Measurements from ENCODE around the gene SLC10A6.

DNA sequence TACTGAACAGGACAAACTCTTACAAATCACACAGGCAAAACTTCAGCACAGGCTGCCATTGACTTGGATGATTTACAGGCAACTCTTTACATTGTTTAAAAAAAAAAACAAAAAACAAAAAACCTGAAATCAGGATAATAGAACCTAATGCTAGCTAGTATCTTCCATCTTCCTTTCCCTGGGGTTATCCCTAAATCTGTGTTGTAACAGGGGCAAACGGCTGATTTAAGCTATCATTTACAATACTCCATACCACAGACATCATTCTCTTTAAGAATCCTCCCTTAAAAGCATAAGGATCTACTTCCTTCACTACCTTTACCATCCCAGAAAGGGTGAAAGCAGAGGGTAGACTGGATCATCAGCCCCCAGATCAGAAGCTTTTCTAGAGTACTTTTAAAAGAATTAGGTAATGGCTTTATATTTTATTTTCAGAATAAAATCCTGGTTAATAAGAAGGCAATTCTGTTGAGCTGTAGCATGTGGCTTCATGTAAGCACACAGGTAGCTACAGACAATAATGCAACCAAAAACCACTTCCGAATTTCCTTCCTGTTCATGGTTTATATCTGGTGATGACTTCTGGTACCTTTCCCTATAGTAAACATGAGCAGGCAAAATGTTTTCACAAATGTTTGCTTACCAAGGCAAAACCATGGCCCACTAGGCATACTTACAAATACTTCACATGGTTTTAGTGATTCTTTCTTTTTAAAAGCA is 144.4 kb downstream of the CDS1 start:
- CAGE, long polyA plus RNA = no peak
- RRBS = no CpG with 5 or more reads among the region's 2 CpGs

DNA sequence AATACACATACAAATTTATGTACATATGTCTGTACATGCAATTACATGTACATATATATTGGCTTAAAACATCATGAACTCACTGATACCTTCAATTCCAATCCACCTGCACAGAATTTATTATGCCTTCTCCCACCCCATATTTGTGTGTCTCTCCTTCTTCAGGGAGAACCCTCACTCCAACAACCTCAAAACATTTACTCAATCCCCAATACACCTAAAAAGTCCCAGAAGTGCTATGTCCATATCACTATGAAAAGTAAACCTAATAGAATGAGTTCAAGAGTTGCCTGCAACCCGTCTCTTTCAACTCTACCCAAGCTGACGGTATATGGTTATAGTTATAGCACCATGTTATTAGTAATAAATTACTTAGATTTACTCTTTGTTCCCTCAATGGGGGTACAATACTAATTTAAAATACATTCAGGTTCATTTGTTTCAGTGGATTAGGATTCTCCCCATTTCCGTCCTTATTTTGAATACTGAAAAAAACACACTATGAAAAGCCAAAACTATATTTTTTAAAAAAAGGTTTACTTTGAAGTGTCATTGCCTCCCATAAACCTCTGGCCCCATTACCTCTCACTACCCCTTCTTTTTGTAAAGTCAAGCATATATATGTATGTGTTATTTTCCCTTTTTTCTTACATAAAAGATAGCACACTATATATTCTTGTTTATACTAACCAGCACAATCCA is 26.4 kb downstream of the WDFY3 start:
- CAGE, long polyA plus RNA = no peak
- RRBS = no CpG with 5 or more reads among the region's 3 CpGs

DNA sequence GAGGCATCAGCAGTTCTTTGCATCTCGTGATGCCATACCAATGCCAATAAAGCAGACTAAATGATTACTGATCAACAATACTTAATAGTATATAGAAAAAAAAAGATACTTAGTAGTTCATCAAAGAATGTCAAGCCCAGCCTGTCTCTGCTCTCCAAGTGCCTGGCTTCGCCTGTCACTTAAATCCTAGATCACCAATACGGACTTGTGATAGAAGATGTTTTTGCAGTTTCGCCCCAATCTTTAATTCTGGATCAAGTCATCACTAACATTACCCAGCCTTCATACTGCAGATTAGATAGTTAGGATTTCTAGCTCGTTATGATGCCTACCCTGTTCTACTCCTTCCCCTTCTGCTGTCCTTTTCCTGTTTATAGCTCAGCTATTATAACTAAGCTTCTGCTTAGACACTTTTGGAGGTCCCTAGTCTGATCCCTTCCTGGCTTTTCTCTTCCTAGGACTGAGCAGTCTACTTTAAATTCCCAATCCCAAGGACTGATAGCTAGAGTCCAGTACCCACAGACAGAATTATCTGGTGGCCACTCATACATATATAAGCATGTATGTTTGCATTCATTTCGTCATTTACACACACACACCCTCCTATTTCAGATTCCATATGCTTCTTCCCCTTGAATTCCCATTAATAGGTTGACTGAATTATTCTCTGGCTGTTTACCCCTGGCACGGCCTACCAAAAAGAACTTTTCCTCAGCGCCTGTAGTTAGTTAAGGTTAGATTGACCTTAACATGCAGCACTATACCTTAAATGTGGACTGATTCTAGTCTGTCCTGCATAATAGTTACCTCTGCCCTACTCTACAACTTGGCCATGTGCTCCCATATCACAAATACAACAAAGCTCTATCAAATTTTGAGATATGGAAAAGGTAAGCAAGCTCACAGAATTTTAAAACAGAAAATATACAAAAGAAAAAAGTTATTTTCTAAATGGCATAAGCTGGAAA is 17.9 kb downstream of the WDFY3 start:
- CAGE, long polyA plus RNA = no peak
- RRBS = no CpG with 5 or more reads among the region's 8 CpGs

- CAGE, long polyA plus RNA = no peak
- RRBS = no CpG with 5 or more reads among the region's 4 CpGs
Observed at GRCh38 chr4:84960131-84960534, 6.4 kb downstream of the WDFY3 start.

DNA sequence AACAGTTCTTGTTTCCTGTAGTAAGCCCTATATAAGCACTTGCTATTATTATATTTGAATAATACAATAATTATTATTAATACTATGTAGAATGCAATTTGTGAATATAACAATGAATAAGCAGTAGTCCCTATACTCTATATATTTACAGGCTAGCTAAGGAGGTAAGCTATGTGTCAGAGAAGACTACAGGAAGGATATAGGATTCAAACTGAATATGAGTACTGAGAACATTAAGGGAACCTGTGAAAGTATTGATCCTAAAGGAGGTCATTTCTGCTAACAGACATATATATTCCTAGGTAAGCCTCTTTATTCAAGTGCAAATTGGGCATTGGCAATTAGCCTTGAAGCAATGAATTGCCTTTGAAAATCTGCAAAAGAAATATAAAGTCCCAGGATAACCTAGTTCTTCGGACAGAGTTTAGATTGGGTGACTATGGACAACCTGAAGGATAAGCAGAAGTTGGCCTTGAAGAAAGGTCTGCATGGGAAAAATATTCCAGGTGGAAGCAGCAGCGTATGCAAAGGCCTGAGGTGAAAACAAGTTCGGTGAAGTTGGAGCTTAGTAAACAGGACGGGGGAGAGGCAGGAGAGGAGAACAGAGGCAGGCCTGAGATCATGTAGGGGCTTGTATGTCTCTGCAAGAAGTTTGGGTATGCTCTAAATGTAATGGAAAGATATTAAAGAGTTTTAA is 175.8 kb downstream of the ARHGAP24 start:
- CAGE, long polyA plus RNA = no peak
- RRBS = no CpG with 5 or more reads among the region's 4 CpGs

- CAGE, long polyA plus RNA = no peak
- RRBS = no CpG with 5 or more reads among the region's 3 CpGs
Observed at GRCh38 chr4:85741697-85742301, 266.8 kb downstream of the ARHGAP24 start.

DNA sequence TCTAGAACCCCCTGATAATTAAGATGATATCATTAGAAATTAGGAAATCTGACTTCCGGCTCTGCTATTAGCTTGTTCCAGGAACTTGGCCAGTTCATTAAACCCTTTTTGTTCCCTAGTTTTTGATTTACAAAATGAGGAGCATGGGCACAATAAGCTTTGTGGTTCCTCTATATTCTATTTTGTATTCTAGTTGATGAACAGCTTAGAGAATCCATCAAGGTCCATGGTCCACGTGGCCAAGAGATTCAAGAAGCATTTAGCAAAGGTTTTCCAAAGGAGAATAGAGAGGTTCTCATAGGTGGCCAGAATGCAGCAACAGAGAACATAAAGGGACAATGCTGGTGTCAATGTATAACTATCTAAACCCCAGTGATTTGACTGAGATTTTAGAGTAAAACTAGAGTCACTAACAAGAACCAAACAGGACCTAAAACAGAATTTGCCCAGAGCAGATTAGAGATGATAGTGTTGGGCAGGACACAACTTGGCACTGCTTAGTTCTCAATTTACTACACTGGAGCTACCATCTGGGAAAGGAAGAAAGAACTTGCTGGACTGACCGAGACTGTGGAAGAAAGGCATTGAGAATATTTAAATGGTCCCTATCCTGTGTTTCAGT is 407.6 kb downstream of the ARHGAP24 start:
- CAGE, long polyA plus RNA = no peak
- RRBS = no CpG with 5 or more reads among the region's 3 CpGs

DNA sequence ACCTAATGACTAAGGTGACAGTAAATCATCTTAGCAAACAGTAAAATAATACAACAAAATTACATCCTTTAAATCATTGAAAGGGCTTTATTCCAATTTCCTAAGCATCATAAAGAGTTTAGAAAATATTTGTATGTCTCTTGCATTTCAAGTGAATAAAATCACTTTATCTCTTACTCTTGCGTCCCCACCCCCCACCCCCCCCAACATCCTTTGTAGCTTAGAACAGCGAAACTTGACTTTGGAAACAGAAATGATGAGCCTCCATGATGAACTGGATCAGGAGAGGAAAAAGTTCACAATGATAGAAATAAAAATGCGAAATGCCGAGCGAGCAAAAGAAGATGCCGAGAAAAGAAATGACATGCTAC is 359.6 kb downstream of the MAPK10 start:
- CAGE, long polyA plus RNA = no peak
- RRBS = no CpG with 5 or more reads among the region's 6 CpGs

DNA sequence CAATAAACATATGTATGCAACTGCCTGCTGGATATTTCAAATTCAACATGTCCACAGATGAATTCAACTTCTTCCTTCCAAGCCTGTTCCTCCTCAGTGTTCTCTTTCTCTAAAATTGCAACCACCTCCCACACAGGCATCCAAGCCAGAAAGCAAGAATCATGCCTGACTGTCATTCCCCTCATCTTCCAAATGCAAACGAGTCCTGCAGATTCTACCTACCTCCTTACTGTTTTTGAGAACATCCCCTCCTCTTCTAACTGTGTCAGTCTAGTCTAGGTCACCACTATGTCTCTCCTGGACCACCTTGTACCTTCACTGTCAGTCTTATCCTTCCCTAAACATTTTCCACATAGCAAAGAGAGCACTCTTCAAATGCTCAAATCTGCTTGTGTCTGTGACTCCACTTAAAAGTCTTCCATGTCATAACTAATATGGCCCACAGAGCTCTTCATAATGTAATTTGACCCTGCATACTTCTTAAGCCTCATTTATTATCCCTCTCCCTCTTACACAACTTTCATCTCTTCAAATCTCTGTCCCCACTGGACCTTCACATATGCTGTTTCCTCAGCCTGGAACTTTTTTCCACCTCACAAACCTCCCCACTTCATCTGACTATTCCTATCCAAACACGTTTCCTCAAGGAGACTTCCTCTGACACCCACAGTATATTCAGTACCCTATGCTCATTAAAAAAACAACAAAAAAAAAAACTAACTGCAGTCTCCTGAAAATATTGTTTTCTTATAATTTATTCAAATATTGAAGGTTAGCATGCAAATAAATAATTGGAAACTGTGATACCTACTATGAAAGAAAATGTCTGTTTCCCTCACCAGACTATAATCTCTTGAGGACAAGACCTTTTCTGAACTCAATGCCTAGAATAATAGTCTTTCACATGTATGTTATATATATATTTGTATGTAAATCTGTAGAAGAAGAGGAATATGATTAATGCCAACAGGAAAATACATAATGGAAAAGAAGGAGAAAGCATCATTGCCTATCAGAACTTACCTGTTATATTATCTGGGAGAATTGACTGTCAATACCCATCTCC is 25.5 kb downstream of the MAPK10 start:
- CAGE, long polyA plus RNA = no peak
- RRBS = no CpG with 5 or more reads among the region's 2 CpGs

GRCh38 chr4:86451566-86452007 is 91.7 kb upstream of the MAPK10 start:
- CAGE, long polyA plus RNA = no peak
- RRBS = no CpG with 5 or more reads among the region's 5 CpGs

- CAGE, long polyA plus RNA = no peak
- RRBS = no CpG with 5 or more reads among the region's 3 CpGs
Observed at GRCh38 chr4:86807540-86807916, 41.7 kb downstream of the SLC10A6 start.

DNA sequence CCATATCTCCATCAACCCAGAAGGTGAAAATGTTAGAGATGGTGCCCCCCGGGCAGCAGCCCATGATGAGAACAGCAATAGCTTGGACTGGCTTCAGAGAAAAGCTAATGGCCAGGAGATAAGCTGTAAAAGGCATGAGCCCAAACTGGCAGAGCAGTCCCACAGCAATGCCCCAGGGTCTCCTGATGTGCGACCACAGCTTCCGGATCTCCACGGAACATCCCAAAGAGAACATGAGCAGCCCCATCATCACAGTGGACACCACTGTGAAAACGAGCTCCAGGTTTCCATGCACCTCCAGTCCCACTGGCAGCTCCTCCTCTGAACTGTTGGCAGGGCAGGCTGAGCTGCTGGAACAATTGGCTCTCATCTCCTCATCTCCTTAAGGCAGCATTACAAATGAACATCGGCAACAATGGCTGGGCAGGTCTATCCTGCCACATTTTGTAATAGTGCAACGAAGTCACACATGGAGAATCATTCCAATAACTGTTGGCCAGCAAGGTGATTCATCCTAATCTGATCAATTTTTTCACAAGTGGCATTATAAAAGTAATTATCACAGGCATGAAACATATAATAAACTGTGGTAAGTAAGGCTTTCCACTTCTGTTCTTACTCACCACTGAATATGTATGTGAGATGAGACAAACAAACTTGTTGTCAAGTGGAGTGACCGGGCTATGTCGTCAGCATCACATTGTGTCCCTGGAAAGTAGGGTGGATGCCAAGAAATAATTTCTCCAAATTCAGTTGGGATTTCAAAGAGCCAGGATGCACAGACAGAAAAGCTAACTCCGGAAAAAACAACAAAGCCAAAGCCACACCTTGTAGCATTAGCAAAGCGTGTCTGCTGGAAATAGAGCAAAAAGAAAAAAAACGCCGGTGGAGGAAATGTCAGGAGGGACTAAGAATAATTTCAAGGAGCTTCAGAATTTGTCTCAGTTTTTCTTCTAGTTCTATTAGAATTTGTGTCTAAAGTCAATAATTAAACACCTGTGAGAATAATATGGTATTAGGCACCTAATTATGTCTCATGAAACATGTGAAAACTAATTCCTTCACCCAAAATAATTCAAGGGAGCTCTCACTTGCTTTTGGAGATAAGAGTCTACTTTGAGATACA is at the start of gene SLC10A6:
Gene SLC10A6, minus strand, starts transcription at position 639 of the 1,126 bp plus-strand sequence.
- CAGE, long polyA plus RNA = no peak
- RRBS = 98% methylated on average over 1 of the region's 13 CpGs

- CAGE, long polyA plus RNA = no peak
- RRBS = no CpG with 5 or more reads among the region's 2 CpGs
Observed at GRCh38 chr4:86994329-86995028, 59.7 kb downstream of the AFF1 start.

DNA sequence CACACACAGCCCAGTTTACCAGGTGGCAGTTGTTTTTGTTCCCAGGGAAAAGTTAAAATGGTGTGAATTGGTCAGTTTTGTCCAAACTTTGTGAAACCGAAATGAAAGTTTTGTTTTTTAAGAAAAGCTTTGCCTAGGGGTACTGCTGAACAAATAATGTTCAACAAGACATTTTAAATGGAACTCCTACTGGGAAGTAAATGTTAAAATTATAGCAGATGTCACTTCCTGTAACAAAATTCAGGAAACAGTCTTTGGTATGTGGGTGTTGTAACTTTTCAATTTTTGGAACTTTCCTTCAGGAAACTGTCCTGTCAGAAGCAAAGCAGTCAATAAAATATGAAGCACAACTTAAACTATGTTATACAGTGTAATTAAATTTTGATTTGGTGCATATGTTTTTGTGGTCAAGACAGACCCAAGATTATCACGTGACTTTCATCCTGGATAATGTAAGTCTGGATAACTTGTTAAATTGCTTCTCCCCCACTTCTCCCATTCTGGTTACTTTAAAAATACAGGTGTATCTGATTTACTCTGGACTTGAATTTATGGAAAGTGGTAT is 79.6 kb downstream of the AFF1 start:
- CAGE, long polyA plus RNA = no peak
- RRBS = no CpG with 5 or more reads among the region's 2 CpGs

DNA sequence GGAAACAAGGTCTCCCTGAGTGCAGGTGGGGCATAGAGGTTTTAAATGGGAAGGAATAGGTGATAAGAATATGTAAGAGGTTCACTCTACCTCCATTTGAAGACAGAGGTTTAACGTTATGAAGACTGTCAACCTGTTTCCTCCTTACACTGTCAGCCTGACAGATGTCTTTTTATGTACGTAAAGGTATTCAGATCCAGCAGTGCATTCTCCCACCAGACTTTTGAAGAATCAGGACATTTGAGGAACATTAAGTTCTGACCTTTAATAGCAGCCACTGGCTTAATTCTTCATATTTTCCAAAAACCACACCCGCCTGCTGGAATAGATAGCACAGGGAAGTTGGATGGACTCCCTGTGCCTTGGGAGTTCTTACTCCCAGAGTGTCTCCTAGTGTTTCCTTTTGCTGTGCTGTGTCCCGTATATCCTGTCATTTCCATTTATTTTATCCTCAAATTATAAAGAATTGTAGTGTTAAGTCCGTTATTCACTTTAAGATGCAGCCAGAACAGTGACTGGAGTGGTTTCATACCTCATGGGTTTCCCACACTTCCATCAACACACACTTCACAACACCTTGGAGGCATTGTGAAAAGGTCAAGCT is 94.5 kb downstream of the AFF1 start:
- CAGE, long polyA plus RNA = no peak
- RRBS = no CpG with 5 or more reads among the region's 5 CpGs

DNA sequence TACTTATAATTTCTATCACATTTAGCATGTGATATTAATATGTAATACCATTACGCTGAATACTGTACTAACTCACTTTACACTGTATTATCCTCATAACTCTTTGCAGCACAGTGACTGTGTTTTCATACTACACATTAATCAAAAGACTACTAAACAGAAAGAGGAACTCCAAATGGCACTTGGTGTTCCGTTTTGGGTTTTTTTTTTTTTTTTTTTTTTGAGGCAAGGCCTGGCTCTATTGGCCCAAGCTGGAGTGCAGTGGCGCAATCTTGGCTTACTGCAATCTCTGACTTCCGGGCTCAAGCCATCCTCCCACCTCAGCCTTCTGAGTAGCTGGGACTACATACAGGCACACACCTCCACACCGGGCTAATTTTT is 10.8 kb downstream of the KLHL8 start:
- CAGE, long polyA plus RNA = no peak
- RRBS = 91% methylated on average over 1 of the region's 5 CpGs

GRCh38 chr4:87278260-87278800 is 44.4 kb downstream of the HSD17B13 start:
- CAGE, long polyA plus RNA = no peak
- RRBS = no CpG with 5 or more reads among the region's 3 CpGs

DNA sequence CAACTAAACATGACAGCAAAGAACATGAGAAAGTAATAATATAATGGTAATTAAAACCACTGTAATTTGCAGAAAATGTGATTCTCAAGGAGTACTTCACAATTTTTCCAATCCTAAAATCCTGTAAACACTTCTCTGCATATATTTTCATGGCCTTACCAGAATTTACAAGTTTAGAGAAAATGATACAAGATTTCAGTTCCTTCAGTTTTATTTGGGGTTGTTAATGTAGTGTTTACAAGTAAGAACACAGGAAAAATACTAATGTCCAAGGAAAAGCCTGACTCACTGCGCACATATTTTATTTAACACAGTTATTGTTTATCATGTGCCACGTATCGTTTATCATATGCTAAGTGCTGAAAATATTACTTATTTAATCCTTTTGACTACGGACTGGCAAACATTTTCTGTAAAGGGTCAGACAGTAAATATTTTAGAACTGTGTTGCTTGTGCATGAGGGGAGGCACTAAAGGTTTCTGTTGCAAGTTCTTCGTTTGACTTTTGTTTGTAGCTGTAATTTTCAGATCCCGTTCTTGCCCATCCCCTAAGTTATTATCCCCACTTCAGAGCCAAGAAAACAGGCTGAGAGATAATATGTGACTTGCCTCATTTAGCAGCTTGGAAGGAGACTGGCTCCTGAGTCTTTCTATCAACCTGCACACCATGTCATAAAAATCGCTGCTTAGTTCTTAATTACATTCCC is 764 bp downstream of the HSD17B13 start:
- CAGE, long polyA plus RNA = no peak
- RRBS = no CpG with 5 or more reads among the region's 7 CpGs

DNA sequence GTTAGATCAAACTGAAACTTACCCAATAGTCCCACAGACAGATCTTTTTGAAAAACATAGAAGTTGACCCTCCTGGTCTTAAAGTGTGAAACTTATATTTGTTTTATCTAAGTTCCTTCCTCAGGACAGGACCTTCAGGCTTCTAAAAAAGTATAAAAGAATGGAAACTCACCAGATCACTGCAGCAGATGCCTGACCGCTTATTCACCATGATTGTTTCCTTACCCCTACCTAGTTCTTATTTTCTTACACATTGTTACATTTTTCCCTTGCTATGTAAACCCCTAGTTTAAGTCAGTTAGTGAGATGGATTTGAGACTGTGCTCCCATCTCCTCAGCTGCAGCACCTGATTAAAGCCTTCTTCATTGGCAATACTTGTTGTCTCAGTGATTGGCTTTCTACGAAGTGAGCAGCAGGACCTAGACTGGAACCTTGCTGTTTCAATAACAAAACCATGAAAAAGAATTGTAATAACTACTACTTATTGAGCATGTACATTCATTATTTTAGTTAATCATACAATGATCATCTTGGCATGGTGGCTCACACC is 4.7 kb downstream of the SPARCL1 start:
- CAGE, long polyA plus RNA = no peak
- RRBS = no CpG with 5 or more reads among the region's 2 CpGs

GRCh38 chr4:87559465-87560027 is 30.4 kb upstream of the SPARCL1 start:
- CAGE, long polyA plus RNA = no peak
- RRBS = no CpG with 5 or more reads among the region's 7 CpGs

All from mammary epithelial cell (primary cell).